ENCODE results near the gene FNDC10.

GRCh38 chr1:1541553-1542550, 1.4 kb upstream of the TMEM240 start:
- PRO-cap: no peak
CAGE:
- cytosol, long polyA minus RNA: start-site peak on the minus strand at chr1:1541809-1541865, 61 reads
- cytosol, long polyA plus RNA: start-site peak on the minus strand at chr1:1541701-1542036, 1,764 and 1,859 reads in 2 replicates
- long polyA plus RNA: start-site peak on the minus strand at chr1:1541701-1541933, 1,290 and 1,524 reads in 2 replicates
- nucleus, long polyA minus RNA: no peak
- nucleus, long polyA plus RNA: start-site peak on the minus strand at chr1:1541701-1541748, 582 and 584 reads in 2 replicates

DNA sequence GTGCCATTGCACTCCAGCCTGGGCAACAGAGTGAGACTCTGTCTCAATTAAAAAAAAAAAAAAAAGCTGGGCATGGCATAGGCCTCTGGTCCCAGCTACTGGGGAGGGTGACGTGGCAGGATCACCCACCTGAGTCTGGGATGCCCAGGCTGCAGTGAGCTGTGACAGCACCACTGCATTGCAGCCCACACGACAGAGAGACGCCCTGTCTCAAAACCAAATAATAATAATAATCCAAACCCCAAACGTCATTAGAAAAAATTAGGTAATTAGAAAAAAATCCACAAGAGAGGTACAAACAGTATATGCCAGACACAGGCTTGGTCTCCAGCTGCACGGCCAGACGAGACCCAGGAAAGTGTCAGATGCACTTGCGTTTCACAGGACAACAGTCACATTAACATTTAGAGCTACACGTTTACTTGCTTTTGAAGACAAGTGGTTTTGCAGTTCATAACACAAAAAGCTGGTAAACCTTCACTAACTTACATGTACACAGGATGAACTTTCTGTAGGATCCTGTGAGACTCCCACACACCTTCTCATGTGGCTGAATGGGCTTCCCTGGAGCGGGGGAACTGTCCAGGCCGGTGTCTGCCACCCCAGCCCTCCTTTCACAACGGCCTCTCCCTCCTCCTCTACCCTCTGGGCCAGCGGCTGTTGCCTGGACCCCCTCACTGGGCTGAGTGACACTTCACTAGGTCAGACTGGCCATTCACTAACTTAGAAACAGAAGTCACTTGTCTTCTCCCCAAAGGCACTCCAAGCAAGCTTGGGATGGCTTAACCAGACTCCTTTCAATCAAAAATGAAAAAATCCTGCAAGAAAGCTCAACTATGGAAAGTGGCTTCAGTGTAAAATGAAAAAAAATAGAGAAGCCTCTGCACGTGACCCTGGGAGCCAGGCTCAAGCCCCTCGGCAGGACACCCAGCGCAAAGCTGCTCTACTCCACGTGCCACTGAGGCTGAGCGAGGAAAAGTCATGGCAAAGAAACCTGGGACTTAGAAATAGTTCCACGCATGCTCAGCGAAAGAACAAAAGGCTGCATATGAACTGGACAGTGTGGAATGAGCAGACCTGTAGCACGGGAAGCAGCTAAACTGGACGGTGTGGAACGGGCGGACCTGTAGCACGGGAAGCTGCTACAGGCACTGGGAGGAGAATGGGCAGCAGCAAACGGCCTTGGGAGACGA, 16.1 kb downstream of the SSU72 start:
- PRO-cap: no peak
CAGE:
- cytosol, long polyA minus RNA: no peak
- cytosol, long polyA plus RNA: no peak
- long polyA plus RNA: no peak
- nucleus, long polyA minus RNA: no peak
- nucleus, long polyA plus RNA: no peak

DNA sequence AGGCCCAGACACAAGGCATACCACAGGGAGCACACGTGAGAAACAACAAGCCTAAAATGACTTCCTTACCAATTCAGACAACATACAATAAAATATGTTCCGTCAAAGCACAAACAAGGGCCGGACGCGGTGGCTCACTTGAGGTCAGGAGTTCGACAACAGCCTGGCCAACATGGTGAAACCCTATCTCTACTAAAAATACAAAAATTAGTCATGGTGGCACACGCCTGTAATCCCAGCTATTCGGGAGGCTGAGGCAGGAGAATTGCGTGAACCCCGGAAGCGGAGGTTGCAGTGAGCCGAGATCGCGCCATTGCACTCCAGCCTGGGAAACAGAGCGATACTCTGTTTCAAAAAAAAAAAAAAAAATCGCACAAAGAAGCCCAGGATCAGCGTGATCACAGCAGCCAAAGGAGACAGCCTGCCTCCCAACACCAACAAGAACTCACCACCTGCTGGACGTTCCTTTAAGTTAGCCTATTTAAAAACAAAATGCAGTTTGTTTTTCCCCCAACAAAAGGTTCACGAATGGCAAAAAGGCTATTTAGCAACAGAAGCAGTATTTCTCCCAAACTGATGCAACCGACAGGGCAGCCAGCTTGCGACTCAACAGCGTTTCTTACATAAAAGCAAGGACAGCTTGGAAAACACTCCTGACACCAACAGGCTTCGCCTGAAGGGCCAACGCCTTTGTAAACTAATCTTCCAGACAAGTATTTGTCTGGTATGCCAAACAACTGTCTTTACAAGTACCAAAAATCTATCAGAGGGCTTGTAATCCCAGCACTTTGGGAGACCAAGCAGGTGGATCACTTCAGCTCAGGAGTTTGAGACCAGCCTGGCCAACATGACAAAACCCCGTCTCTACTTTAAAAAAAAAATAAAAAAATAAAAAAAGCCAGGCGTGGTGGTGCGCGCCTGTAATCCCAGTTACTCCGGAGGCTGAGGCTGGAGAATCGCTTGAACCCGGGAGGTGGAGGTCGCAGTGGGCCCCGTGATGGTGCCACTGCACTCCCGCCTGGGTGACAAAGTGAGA, 6.8 kb downstream of the SSU72 start:
- PRO-cap: no peak
CAGE:
- cytosol, long polyA minus RNA: no peak
- cytosol, long polyA plus RNA: no peak
- long polyA plus RNA: no peak
- nucleus, long polyA minus RNA: no peak
- nucleus, long polyA plus RNA: no peak

GRCh38 chr1:1577282-1577962, 2.8 kb upstream of the SSU72 start:
- PRO-cap: no peak
CAGE:
- cytosol, long polyA minus RNA: no peak
- cytosol, long polyA plus RNA: no peak
- long polyA plus RNA: no peak
- nucleus, long polyA minus RNA: no peak
- nucleus, long polyA plus RNA: no peak

- PRO-cap: no peak
CAGE:
- cytosol, long polyA minus RNA: no peak
- cytosol, long polyA plus RNA: no peak
- long polyA plus RNA: no peak
- nucleus, long polyA minus RNA: no peak
- nucleus, long polyA plus RNA: no peak
These were observed at the start of gene FNDC10 for GRCh38 chr1:1599903-1600515. Gene FNDC10, minus strand, starts transcription at chr1:1600135.

DNA sequence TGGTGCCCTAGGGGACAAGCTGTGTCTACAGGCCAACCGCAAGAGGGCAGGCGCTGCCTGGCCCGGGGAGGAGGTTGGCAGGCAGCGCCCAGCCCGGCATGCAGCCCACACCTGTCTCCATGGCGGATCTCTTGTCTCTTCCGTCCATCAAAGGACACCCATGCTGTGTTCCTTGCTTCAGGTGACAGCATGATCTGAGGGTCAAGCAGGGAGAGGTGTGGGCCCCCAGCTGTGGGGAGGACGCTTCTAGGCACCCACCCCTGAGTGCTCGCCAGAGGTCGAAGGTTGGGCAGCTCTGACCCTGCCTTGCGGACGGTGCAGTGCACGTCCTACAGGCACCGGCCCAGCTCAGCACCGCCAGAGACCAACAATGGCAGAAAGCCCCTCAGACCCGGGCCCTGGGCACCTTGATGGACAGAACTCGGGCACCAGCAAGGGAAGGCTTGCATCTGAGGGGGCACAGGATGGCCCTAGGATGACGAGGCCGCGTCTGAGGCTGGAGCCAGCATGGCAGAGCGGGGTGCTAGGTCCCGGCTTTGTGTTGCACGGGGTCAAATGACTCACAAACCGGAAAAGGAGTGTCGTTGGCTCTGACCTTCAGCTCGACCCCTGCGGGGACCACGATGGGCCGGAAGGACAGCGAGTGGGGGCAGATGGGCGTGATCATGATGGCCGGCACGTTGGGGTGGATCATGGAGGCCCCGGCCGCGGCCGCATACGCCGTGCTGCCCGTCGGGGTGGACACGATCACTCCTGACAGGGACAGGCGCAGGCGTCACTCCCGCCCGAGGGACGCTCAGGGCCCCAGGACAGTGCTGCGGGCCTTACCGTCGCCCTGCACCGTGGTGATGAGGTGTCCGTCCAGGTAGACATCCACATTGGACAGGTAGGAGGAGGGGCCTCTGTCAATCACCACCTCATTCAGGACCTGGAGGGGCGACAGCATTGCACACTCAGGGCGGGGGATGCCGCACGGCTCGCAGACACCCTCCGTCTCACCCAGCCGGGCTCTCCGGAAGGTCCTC, 24.5 kb downstream of the NADK start:
- PRO-cap: no peak
CAGE:
- cytosol, long polyA minus RNA: no peak
- cytosol, long polyA plus RNA: no peak
- long polyA plus RNA: no peak
- nucleus, long polyA minus RNA: no peak
- nucleus, long polyA plus RNA: no peak

GRCh38 chr1:1775231-1775949, 2.9 kb downstream of the NADK start:
- PRO-cap: no peak
CAGE:
- cytosol, long polyA minus RNA: no peak
- cytosol, long polyA plus RNA: no peak
- long polyA plus RNA: no peak
- nucleus, long polyA minus RNA: no peak
- nucleus, long polyA plus RNA: no peak

- PRO-cap: no peak
CAGE:
- cytosol, long polyA minus RNA: no peak
- cytosol, long polyA plus RNA: no peak
- long polyA plus RNA: no peak
- nucleus, long polyA minus RNA: no peak
- nucleus, long polyA plus RNA: start-site peak on the minus strand at chr1:1785820-1785848, 129 and 122 reads in 2 replicates
These were observed 7.3 kb upstream of the NADK start for GRCh38 chr1:1785096-1786502.

DNA sequence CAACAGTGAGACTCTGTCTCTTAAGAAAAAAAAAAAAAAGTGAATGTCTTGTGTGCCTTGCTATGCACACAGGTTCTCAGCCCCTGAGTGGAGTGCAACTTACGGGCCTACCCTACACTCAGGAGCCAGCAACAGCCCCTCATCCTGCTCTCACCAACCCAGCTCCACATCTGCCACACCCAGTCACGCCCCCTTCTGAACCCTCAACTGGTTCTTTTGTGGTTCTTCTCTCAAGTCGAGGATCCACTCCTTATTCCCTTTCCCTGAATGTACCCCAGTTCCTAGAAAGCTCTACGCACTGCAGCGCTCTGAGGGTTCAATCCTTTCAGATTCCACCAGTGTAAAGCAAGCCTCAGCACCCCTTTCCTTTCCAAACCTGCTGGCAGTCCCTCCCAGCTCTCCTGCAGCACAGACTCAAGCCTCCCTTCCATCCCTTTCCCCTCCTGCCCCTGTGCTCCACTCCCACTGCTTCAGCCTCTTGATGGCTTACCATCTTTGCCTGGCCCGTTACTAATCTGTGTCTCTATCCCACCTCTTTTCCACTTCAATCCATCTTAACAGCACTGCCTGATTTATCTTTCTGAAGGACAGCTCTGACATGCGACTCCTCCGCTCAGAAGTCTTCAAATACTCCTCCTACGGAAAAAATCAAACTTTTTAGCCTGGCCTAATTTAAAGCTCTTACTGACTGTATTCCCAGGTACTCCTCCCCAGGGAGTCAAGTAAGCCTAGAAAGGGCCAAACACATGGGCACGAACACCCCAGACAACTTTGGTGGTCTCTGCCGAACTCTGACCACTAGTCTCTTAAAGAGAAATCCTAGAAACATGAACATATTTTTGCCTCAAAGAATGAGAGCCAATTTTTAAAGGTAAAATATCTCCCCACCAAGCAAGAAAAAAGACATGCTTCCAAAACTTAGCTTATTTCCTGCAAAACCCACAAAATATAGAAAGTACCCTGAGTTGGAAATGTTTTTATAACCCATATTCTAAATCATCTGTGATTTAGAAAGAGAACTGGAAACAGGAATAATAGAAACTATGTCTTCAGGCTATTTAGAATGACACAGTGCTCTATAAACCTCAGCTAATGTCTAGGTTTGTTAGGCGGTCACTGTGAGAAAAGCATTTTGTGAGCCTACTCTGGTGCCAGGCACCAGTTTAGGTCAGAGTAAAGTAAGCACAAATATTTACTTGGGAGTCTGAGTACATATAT, 37.8 kb downstream of the GNB1 start:
- PRO-cap: no peak
CAGE:
- cytosol, long polyA minus RNA: start-site peak on the minus strand centred at position 662 of the sequence, 103 bp wide, 6 reads
- cytosol, long polyA plus RNA: no peak
- long polyA plus RNA: no peak
- nucleus, long polyA minus RNA: no peak
- nucleus, long polyA plus RNA: no peak

GRCh38 chr1:1872513-1872991, 18.3 kb downstream of the GNB1 start:
- PRO-cap: no peak
CAGE:
- cytosol, long polyA minus RNA: no peak
- cytosol, long polyA plus RNA: no peak
- long polyA plus RNA: no peak
- nucleus, long polyA minus RNA: no peak
- nucleus, long polyA plus RNA: no peak

DNA sequence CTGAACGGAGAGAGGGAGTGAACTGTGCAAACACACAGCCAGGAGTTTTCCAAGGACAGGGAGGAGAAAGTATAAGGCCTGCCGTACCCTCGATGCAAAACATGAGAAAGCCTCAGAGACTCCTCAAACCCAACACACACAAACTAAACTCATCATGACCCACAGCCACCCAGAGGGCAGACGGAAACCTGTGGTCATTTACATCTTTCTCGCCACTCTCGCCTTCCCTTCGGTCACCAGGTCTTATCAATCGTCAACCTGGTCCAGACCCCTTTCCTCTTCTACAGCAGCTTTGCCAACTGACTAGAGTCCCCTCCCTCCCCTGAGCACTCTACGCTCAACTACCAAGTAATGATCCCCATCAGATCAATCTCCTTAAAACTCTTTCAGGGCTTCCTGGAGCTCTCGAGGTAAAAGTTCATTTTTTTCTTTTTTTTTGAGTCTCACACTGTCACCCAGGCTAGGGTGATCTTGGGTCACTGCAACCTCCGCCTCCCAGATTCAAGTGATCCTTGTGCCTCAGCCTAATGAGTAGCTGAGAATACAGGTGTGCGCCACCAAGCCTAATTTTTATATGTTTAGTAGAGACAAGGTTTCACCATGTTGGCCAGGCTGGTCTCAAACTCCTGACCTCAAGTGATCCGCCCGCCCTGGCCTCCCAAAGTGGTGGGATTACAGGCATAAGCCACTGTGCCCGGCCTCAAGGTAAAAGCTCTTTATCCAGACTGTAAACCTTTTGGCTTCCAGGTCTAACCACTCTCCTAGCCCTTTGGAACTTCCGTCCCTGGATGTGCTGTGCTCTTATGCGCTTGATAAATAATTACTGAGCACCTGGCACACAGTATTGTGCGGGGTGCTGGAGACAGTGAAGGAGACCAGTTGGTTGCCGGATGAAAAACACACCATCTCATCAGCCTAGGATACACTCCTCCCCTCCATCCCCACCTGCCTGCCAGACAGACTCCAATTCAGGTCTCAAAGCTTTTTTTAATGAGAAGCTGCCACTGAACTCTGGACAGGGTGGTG, 9.6 kb downstream of the GNB1 start:
- PRO-cap: no peak
CAGE:
- cytosol, long polyA minus RNA: no peak
- cytosol, long polyA plus RNA: no peak
- long polyA plus RNA: no peak
- nucleus, long polyA minus RNA: no peak
- nucleus, long polyA plus RNA: no peak

GRCh38 chr1:2025498-2026198, 6.5 kb downstream of the GABRD start:
- PRO-cap: no peak
CAGE:
- cytosol, long polyA minus RNA: no peak
- cytosol, long polyA plus RNA: no peak
- long polyA plus RNA: no peak
- nucleus, long polyA minus RNA: no peak
- nucleus, long polyA plus RNA: no peak

DNA sequence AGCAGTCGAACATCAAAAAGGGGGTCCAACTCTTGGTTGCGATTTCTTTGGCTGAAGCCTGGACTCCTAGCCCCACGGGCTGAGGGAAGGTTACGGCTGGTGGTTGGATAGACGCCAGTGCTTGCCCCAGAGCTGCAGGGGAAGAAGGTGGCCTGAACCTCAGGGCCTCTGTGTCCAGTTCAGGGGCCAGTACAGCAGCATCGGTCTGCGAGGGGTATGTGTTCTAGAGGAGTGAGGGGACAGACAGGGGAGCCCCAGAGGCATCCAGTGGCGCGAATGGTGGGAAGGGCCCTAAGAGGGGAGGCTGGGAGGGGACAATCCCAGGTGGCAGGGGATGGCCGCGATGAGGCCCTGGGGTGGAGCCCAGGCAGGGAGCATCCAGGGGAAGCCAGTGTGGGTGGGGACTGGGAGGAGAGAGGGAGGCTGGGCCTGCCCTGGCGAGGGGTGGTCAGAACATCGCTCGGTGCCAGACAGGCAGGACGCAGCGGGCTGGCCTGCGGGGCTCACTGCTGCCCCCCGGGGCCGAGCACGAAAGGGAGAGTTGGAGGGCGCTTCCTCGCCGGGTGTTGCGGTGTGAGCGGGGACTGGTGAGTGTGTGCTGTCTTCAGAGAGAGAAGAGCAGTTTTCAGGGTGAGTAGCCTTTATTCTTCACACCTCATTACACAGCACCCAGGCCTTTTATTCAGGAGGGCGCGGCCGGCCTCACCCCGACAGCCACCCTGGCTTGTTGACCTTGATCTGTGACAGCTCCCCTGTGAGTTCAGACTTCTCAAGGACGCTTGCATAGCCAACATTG, 54.3 kb downstream of the PRKCZ start:
- PRO-cap: no peak
CAGE:
- cytosol, long polyA minus RNA: no peak
- cytosol, long polyA plus RNA: no peak
- long polyA plus RNA: no peak
- nucleus, long polyA minus RNA: no peak
- nucleus, long polyA plus RNA: no peak

- PRO-cap: no peak
CAGE:
- cytosol, long polyA minus RNA: no peak
- cytosol, long polyA plus RNA: no peak
- long polyA plus RNA: no peak
- nucleus, long polyA minus RNA: no peak
- nucleus, long polyA plus RNA: no peak
These were observed 65.6 kb downstream of the PRKCZ start for GRCh38 chr1:2115739-2116292.

DNA sequence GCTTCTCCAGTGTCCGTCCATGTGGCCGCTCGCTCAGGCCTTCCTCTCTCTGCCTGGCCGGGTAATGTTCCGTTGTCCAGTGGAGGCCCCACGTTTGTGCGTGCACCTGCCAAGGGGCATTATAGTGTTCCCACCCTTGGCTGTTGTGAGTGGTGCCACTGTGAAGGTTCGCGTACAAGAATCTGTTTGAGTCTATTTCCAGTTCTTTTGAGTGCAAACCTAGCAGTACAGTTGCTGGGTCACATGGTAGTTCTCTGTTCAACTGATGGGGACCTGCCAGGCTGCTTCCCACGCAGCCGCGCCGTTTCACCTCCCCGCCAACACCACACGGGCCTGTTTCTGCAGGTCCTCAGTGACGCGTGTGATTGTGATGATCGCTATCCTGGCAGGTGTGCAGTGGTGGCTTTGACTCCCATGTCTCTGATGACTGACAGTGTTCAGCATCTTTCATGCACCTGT, 41.8 kb downstream of the FAAP20 start:
- PRO-cap: no peak
CAGE:
- cytosol, long polyA minus RNA: no peak
- cytosol, long polyA plus RNA: no peak
- long polyA plus RNA: no peak
- nucleus, long polyA minus RNA: no peak
- nucleus, long polyA plus RNA: no peak

GRCh38 chr1:2247009-2247333, 18.9 kb downstream of the SKI start:
- PRO-cap: no peak
CAGE:
- cytosol, long polyA minus RNA: no peak
- cytosol, long polyA plus RNA: no peak
- long polyA plus RNA: no peak
- nucleus, long polyA minus RNA: no peak
- nucleus, long polyA plus RNA: no peak

GRCh38 chr1:2247734-2248941, 20.0 kb downstream of the SKI start:
- PRO-cap: no peak
CAGE:
- cytosol, long polyA minus RNA: no peak
- cytosol, long polyA plus RNA: no peak
- long polyA plus RNA: no peak
- nucleus, long polyA minus RNA: no peak
- nucleus, long polyA plus RNA: no peak

GRCh38 chr1:2270157-2271168, 42.3 kb downstream of the SKI start:
- PRO-cap: no peak
CAGE:
- cytosol, long polyA minus RNA: no peak
- cytosol, long polyA plus RNA: no peak
- long polyA plus RNA: no peak
- nucleus, long polyA minus RNA: no peak
- nucleus, long polyA plus RNA: no peak

DNA sequence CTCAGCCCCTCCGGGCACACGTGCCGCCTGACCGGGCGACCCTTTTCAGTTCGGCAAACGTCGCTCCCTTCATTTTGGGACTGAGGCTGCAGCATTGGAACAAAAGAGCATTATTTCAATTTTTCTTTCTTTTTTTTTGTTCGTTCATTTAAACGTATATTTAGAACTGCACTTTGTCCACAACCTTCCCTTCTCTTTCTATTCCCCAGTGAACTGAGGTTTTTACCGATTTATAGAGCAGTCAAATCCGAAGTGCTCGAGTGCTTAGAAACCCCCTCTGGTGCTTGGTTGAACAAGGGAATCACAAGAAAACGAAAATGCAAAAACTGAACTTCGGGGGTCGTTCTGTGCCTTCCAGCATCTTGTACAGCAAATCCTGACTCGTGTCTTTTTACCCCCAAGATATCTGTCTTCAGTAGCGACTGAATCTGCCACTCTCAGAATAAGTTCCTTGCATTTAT, 79.5 kb downstream of the SKI start:
- PRO-cap: no peak
CAGE:
- cytosol, long polyA minus RNA: no peak
- cytosol, long polyA plus RNA: no peak
- long polyA plus RNA: no peak
- nucleus, long polyA minus RNA: no peak
- nucleus, long polyA plus RNA: no peak

DNA sequence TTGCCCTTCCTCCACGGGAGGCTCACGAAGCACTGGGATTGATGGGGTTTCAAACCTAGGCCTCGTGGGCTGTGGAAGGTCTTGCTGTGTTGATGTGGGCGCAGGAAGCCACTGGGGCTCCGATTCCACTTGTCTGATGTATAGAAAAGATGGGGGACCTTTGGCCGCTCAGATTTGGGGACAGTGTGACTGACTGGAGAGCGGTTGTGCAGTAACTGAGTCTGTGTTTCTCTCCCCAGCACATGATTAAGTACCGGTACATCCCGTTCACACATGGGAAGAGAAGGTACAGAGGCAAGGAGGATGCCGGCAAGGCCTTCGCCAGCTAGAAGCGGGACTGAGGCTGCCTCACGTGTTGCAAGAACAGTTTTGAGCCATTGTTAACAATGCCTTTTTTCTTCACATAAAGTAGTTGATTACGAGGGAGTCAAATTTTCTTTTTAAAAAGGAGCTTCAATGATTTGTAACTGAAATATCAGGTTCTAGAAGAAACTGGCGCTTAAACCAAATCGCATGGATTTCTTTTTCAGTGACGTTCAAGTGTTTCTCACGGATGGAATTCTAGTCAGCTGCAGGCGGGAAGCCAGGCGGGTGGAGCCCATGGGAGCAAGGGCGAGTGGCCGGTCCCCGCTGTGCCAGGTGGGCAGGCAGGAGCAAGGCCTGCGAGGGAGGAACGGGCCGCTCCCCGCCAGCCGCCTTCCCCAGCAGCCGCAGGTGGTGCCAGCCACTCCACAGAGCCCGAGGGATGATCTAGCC, 9.4 kb downstream of the PEX10 start:
- PRO-cap: no peak
CAGE:
- cytosol, long polyA minus RNA: no peak
- cytosol, long polyA plus RNA: no peak
- long polyA plus RNA: no peak
- nucleus, long polyA minus RNA: no peak
- nucleus, long polyA plus RNA: no peak

Measured in endothelial cell of umbilical vein (primary cell).